Thyroid gland (tissue), 7 donors: ENCODE measurements around a stretch of chr13.

- PRO-cap, 2 experiments = no peak in any of the 2 experiments
- RAMPAGE, long total RNA, 5 experiments = no peak in any of the 5 experiments
Observed at GRCh38 chr13:95354553-95355194, 53.4 kb upstream of the ABCC4 start.

DNA sequence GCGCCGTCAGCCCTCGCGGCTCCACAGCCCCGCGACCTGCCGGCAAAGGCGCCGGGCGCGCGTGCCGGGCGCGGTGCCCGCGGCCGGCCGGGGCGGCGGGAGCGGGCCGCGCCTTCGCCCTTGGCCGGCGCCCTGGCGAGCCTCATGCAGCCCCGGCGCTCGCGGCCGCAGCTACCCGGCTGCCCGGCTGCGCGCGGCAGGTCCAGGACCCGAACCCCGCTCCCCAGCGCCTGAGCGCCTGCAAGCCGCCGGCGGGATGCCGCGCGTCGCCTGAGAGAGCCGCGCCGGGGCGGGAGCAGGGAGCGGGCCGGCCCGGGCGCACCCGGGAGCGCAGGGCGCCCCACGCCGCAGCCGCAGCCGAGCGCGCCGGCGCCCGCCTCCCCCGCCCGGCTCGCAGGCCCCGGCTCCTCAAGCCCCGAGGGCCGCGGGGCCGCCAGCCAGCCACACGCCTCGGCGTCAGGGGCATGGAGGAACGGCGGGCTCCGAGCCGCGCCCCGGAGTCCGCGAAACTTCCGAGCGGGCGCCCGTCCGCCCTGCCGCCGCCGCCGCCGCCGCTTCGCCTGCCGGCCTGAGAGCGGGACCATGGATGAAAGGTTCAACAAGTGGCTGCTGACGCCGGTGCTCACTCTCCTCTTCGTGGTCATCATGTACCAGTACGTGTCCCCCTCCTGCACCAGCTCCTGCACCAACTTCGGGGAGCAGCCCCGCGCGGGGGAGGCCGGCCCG is 537 bp downstream of the HS6ST3 start:
- PRO-cap, 2 experiments = peak in 2 of 2 experiments; most common plus-strand start position 453 of the sequence (in 1); most common minus-strand start position 562 of the sequence (in 2)
- RAMPAGE, long total RNA, 5 experiments = no peak in any of the 5 experiments

GRCh38 chr13:96636411-96636898 is 357.8 kb downstream of the OXGR1 start:
- PRO-cap, 2 experiments = no peak in any of the 2 experiments
- RAMPAGE, long total RNA, 5 experiments = no peak in any of the 5 experiments

- PRO-cap, 2 experiments = peak in 1 of 2 experiments; most common plus-strand start chr13:97224466 (in 1)
- RAMPAGE, long total RNA, 5 experiments = no peak in any of the 5 experiments
Observed at GRCh38 chr13:97223988-97224742, 2.0 kb downstream of the MBNL2 start.

DNA sequence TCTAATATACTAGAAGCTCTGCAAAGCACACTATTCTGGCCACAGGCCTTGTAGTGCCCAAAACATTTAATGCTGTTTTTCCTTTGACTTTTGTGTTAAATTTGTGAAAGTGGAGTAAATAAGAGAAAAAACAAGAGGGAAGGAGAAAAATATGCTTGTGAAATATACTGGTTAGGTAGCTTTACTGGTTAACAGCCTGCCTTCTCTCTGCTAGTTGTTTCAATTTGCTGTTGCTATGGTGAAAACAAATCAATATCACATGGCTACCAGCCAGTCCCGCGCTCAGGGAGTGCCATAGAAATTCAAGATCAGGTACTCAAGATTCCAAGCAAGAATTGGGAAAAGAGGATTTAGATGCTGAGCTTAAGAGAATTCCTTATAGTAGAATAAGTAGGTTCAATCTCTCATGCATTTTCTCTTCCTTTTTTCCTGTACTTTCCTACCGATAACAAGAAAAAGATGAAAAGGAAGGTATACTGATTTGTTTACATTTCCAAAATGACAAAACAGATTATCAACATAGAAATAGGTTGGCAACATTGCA is 2.8 kb downstream of the MBNL2 start:
- PRO-cap, 2 experiments = peak in 1 of 2 experiments; most common minus-strand start position 186 of the sequence (in 1)
- RAMPAGE, long total RNA, 5 experiments = no peak in any of the 5 experiments

- PRO-cap, 2 experiments = no peak in any of the 2 experiments
- RAMPAGE, long total RNA, 5 experiments = no peak in any of the 5 experiments
Observed at GRCh38 chr13:97233344-97234053, 11.4 kb downstream of the MBNL2 start.

DNA sequence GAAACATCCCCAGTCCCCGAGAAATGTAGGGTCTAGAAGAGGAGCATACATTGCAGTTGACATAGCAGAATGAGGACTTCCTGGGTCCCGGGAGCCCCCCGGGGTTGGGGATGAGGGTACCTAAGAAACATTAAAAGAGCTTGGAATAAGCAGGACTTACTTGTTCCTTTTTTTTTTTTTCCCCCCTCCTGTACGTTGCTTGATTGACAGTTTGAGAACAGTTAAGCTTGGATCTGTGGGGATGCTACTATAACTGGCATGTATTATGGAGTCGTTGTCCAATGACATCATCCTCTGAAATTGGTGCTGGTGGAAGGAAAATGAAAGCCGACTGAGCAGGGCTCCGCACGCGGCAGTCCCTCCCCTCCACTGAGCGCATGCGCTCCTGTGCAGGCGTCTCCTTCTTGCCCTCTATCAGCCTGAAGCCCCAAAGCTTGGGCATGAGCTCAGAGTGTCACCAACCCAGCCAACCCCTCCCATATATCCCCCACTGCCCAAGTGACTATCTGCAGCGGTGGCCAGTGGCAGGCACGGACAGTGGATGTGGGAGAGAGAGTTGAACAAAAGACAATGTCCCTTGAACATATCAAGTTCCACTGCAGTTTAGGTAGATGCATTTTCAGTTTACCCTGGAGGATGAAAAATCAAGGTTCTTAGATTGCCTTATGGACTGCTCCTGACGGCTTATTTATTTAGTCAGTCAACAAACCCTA is 20.6 kb downstream of the MBNL2 start:
- PRO-cap, 2 experiments = no peak in any of the 2 experiments
- RAMPAGE, long total RNA, 5 experiments = no peak in any of the 5 experiments

GRCh38 chr13:97367457-97368021 is 66.4 kb upstream of the RAP2A start:
- PRO-cap, 2 experiments = no peak in any of the 2 experiments
- RAMPAGE, long total RNA, 5 experiments = no peak in any of the 5 experiments

DNA sequence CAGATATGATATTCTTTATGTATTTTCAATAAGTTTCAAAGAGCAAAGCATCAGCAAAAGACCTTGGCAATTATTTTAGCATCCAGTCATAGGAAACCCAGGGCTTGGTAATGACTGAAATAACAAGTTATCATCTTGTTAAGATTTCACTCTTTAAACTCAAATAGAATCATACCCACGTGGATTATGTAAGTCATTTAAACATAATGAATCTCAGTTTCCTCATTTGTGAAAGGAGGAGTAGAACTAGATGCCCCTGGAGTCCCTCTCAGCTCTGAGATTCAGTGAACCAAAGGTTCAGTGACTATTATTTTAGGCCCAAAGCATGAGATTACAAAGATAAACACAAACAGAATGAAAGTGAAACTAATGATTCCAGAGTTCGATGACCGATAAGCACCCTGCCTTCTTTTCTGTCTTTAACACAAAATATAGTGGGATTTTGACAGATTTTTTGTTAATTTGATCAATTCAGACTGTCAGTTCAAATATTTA is 64.8 kb upstream of the RAP2A start:
- PRO-cap, 2 experiments = peak in 2 of 2 experiments; most common plus-strand start position 369 of the sequence (in 2); most common minus-strand start position 283 of the sequence (in 1)
- RAMPAGE, long total RNA, 5 experiments = no peak in any of the 5 experiments

DNA sequence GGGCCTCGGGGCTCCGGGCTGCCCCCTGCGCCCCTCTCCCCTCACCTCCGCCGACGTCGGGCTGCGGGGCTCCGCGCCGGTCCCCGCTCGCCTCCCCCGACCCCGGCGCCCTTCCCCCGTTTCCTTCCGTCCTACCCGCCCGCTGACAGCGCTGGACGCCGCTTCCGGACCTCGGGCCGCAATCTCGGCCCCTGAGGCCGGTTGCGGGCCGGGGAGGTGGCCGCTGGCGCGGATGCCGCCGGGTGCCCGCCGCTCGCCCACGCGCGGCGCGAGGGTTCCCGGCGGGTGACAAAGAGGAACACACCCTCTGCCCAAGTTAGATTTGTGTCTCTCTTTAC is 779 bp downstream of the FARP1 start:
- PRO-cap, 2 experiments = peak in 1 of 2 experiments; most common plus-strand start position 281 of the sequence (in 1); most common minus-strand start position 193 of the sequence (in 1)
- RAMPAGE, long total RNA, 5 experiments = start-site peak on the minus strand in 1 of 5 experiments, centred at position 107 of the sequence, 5 reads per replicate

DNA sequence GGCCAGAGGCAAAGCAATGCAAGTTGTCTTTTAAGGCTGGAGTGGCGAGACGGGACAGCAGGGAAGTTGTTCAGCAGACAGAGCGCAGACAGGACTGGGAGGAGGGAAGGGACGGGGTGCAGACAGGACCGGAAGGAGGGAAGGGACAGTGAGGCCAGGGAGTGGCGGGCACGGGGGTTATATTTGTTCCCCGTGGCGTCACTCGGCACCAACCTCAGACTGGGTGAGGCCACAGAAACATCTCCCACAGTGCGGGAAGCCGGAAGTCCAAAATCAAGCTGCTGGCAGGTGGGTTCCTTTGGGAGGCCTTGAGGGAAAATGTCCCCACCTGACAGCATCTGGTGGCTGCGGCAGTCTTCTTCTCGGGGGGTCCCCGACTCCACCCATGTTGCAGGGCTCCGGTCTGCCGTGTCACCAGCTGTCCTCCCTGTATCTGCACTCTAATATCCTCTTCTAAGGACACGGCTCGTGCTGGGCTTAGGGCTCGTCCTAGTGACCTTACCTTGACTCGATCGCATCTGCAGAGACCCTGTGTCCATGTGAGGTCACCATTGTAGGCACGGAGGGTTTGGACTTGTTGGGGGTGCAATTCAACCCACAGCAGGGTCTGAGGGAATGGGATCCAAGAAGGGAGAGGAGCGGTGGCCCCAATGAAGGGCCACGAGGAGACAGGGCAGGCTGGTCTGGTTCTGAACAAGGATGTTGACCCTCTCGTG is 133.0 kb downstream of the STK24 start:
- PRO-cap, 2 experiments = no peak in any of the 2 experiments
- RAMPAGE, long total RNA, 5 experiments = no peak in any of the 5 experiments

- PRO-cap, 2 experiments = no peak in any of the 2 experiments
- RAMPAGE, long total RNA, 5 experiments = no peak in any of the 5 experiments
Observed at GRCh38 chr13:98506945-98507335, 70.0 kb downstream of the STK24 start.

- PRO-cap, 2 experiments = no peak in any of the 2 experiments
- RAMPAGE, long total RNA, 5 experiments = no peak in any of the 5 experiments
Observed at GRCh38 chr13:98509621-98510113, 67.2 kb downstream of the STK24 start.

DNA sequence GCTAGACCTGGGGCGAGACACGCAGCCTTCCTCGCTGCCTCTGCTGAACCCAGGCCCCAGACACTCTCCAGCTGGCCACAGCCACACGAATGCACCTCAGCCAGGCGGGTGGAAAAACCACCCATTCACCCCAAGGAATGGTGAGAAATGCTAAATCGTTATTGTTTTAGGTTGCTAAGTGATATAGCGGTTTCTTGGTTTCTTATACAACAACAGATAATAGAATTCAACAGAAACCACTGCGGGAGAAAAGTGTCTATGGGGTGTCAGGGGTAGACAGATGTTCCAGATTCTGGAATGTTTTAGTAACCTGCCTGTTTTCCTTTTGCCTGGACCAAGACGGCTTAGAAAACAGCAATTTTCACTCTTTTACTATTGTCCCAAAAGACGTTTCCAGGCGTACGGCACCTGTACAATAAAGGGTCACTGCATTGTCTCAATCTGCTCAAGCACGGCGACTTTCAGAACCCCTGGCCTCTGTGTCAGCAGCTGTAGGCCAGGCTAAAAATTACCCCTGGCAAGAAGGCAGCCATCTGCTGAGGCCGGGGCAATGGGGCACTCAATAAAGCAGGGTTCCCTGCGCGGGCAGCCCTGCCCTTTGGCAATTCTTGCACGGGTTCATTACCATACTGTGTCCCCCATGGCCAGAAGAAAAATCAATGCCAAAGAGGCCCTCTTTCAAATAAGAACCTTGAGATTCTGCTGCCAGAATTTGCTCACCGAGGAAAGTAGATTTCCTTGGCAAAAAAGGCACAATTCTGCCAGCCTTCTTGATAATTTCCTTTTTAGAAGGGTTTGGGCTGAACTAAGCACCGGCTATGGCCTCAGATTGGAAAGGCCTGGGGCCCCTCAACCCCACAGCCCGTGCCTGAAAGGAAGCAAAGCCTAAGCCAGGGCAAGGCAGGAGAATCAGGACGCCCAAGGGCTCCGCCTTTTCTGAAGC is 52.2 kb downstream of the STK24 start:
- PRO-cap, 2 experiments = no peak in any of the 2 experiments
- RAMPAGE, long total RNA, 5 experiments = no peak in any of the 5 experiments

DNA sequence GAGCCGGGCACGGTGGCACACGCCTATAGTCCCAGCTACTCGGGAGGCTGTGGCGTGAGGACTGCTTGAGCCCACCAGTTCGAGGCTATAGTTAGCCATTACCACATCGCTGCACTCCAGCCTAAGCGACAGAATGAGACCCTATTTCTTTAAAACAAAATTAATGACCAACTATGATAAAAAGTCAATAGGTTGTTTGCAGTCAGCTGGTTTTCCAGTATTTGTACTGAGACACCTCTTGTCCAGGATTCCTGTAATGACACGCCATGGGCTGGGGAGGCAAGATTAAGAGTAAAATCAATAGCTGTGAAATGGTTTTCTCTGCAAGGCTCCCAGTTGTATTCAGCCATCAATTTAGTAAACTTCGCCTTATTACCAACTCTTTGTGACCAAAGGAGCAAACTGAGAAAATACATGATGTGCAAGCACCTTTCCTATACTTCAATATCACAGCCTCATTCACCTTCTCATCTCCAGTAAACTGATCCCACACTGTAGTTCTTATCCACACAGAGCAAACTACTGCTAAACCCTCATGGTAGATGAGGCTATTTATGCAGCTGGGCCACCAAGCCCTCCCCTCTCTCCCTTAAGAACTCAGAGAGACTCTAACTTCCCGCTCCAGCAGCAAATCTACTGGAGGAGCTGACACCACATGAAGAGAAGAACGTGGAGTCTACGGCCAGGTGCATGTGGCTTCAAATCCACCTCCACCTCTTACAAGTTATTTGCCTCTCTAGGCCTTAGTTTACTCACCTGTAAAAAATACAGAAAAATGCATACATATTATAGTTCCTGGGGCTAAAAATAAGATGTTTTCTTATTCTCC is 29.3 kb downstream of the STK24 start:
- PRO-cap, 2 experiments = no peak in any of the 2 experiments
- RAMPAGE, long total RNA, 5 experiments = no peak in any of the 5 experiments

GRCh38 chr13:98648073-98648579 is 71.2 kb upstream of the STK24 start:
- PRO-cap, 2 experiments = no peak in any of the 2 experiments
- RAMPAGE, long total RNA, 5 experiments = no peak in any of the 5 experiments

DNA sequence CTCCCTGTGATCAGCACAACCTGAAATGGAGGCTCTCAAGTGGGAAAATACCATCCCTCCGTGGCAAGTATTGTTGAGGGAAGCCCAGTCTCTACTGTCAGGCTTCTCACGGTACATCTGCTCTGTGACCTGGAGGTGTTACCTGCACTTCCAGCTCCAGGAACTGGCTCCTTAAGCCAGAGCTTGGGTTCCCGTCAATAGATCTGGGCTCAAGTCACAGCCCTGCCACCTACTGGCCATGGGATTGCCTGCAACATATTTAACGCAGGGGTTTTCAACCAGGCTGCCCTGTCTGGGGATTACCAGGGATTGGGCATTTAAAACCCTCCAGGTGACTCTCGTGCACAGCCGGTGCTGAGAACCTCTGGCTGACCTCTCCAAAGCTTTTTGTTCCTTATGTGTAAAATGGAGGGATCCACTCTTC is 76.5 kb upstream of the STK24 start:
- PRO-cap, 2 experiments = peak in 1 of 2 experiments; most common minus-strand start position 165 of the sequence (in 1)
- RAMPAGE, long total RNA, 5 experiments = no peak in any of the 5 experiments

DNA sequence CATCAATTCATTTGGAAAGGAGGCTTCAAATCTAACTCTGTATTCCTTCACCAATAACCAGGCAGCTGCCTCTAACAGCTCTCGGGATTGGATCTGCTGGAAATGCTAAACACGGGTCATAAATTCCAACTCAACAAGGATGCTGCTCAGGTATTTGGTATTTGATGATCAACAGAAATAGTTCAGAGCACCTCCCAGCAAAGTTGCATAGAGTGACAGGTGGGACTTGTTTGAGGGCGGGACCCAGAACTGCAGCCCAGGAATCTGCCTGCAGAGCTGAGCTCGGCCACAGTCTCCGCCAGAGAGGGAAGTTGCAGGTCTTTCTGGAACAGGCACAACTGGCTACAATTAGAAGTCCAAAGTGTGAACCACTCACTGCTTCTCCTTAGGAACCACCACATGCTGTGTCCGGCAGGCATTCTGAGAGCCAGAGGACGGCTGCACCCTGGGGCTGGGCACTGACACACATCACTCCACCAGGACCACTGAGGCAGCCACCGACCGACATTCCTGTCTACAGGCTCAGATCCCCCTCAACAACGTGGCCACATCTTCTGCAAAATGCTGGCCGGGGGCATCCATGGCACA is 1.1 kb downstream of the SLC15A1 start:
- PRO-cap, 2 experiments = no peak in any of the 2 experiments
- RAMPAGE, long total RNA, 5 experiments = no peak in any of the 5 experiments

DNA sequence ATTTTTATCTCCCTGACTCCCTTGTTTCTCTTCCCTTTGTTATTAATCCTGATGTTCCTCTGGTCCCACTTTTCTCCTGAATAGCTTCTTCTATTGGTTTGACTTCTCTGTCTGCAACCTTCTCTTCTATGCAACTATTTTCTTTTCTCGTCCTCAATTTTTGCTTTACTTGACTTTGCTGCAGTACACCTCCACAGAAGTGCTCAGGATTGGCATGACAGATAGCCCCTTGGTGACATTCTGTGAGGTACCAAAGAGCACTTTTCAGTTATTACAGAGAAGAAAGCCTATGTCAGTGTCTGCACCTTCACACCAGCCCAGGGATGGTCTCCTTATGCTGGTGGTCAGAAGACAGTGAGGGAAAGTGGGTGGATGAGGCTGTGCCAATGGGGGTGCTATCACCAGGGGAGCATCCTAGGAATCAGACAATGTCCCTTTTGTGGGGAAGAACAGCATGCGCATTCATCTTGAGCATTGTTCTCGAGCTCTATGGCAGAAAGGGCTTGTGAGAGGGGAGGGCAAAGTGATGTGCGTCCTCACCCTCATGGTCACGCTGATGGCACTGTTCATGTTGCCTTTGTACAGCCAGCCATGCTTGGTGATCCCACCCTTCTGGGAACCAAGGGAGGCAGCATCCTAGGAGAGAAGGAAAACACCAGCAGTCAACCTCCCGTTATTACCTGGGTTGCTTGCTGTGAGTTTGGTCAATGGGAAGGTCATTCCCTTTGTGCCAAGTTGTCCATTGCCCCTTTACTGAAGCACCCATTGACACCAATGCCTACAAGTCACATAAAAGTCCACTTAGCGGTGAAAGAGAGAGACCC is 56.1 kb downstream of the DOCK9 start:
- PRO-cap, 2 experiments = no peak in any of the 2 experiments
- RAMPAGE, long total RNA, 5 experiments = no peak in any of the 5 experiments

GRCh38 chr13:98963191-98963623 is 14.7 kb downstream of the DOCK9 start:
- PRO-cap, 2 experiments = no peak in any of the 2 experiments
- RAMPAGE, long total RNA, 5 experiments = no peak in any of the 5 experiments